ENCODE measurements around a stretch of chr9.

DNA sequence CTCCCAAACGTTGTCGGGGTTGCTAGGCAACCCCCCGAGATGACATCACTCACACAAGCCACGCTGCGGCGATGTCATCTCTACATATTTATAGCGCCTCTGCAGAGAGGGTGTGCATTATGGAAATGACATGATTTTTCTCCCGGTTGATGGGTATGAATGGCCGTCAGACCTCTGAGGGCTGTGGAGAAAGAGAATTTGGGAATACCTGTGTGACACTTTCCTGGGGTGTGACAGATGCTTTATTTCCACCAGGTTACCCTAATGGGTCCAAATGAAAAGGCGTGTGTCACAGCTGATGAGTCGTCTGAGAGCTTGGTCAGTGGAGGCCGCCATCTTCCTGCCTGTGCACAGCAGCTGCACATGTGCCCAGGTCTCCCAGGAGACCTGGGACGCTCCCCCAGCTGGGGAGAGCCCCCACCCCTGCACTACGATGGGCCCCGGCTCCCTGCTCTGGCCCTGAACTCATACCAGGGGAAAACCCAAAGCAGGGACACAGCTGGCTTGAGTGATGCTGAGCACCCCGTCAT lies 70.3 kb downstream of the WDR5 start:
- PRO-cap: no peak
- RAMPAGE, long total RNA, 4 experiments: no peak in any of the 4 experiments

GRCh38 chr9:134217378-134218160 lies 81.7 kb downstream of the WDR5 start:
- PRO-cap: no peak
- RAMPAGE, long total RNA, 4 experiments: no peak in any of the 4 experiments

- PRO-cap: no peak
- RAMPAGE, long total RNA, 4 experiments: no peak in any of the 4 experiments
Measured at GRCh38 chr9:134283952-134284815, 42.1 kb upstream of the RXRA start.

DNA sequence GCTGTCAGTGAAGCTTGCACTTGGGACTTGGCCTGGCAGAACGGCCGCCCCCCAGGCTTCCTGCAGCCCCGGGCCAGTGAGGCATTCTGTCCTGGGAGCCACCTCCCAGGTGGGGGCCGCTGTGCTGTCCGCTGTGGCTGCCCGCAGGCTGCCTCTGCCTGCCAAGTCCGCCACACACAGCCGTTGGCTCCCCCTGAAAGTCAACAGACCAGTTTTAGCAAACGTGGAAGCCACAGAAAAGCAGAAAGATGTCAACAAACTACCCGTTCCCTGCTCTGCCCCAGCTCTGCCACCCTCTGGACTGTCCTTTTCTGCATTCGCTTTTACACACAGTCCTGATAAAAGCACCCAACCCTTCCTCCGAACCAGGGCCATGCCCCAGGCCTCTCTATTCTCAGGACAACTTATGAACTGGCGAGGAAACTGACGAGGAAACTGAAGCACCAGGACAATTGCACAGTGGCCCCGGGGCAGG lies 39.6 kb upstream of the RXRA start:
- PRO-cap: no peak
- RAMPAGE, long total RNA, 4 experiments: no peak in any of the 4 experiments

GRCh38 chr9:134323247-134323461 lies 3.1 kb upstream of the RXRA start:
- PRO-cap: no peak
- RAMPAGE, long total RNA, 4 experiments: no peak in any of the 4 experiments

- PRO-cap: no peak
- RAMPAGE, long total RNA, 4 experiments: no peak in any of the 4 experiments
Measured at GRCh38 chr9:134333381-134333834, 7.2 kb downstream of the RXRA start.

- PRO-cap: bidirectional peak, plus-strand start at chr9:134343961, minus-strand start at chr9:134343807
- RAMPAGE, long total RNA, 4 experiments: no peak in any of the 4 experiments
Measured at GRCh38 chr9:134343562-134344154, 17.4 kb downstream of the RXRA start.

GRCh38 chr9:134353471-134353965 lies 27.3 kb downstream of the RXRA start:
- PRO-cap: no peak
- RAMPAGE, long total RNA, 4 experiments: no peak in any of the 4 experiments

DNA sequence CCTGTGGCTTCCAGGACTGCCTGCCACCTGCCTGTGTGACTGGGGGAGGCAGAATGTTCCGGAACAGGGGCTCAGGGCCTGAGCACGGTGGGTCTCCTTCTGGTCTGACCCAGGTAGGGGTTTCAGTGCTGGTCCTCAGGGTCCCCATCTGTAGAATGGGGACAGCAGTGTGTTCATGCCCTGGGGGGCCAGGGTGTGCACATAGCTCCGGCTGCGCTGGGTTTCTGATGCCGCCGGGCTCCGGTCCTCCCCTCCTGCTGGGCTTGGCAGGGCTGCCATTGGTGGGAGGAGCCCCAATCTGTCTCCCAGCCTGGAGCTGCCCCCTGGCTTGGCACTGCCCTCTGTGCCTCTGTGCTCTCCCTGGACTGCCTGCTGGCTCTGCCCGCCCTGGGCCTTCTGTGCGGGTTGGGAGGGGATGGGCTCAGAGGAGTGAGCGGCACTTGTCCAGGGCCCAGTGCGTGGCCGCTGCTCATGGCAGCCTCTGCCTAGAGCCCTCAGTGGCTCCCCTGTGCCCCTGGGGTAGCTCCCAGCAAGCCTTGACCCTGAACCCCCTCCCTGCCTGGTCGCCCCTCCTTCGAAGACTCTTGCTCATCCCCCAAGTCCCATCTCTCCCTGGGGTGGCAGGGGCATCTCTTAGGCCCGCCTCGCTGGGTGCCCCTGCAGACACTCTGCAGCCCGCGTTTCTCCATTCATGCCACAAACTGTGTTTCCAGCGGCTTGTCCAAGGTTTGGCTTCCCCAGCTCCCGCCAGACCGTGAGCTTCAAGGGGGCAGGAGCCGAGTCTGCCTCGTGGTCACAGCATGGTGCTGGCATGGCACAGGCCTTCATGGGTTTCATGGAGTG lies 35.7 kb downstream of the RXRA start:
- PRO-cap: no peak
- RAMPAGE, long total RNA, 4 experiments: no peak in any of the 4 experiments

GRCh38 chr9:134364353-134365185 lies 38.3 kb downstream of the RXRA start:
- PRO-cap: no peak
- RAMPAGE, long total RNA, 4 experiments: no peak in any of the 4 experiments

DNA sequence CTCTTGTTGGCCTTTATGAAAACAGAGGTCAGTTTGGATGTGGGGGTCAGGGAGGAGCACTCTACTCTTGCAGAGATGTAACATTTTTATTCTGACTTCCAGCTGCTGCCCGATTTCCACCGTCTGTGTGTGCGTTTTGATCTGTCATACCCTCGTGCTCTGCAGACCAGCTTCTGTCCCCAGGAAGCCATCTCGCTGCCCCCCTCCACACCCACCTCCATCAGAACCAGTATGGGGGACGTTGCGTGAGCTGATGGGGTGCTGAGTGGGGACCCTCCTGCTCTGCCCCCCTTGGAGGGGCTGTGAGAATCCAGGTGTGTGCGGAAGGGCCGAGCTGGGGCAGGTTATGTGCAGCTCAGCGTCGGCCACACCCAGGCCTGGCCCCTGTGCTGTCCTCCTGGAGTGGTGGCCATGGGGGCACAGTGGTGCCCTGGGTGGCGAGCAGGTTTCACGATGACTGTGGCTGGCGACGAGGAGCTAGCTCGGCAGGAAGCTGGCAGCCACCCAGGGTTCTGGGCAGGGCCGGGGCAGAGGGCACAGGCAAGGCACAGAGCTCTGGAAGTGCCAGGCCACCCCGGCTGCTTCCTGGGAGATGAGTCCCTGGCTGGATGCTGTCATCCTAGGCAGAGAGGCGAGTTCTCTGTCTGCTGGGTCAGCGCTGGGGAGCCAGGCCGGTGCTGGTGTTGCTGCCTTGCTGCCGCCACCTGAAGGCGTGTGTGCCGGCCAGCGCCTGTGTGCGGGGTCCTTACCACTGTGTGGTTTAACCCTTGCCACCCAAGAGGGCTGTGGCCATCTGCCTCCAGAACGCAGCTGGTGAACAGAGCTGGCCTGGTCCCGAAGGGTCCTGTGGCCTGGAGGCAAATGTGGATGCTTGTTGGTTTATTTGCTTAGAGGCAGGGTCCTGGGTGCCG lies 51.6 kb downstream of the RXRA start:
- PRO-cap: no peak
- RAMPAGE, long total RNA, 4 experiments: no peak in any of the 4 experiments

DNA sequence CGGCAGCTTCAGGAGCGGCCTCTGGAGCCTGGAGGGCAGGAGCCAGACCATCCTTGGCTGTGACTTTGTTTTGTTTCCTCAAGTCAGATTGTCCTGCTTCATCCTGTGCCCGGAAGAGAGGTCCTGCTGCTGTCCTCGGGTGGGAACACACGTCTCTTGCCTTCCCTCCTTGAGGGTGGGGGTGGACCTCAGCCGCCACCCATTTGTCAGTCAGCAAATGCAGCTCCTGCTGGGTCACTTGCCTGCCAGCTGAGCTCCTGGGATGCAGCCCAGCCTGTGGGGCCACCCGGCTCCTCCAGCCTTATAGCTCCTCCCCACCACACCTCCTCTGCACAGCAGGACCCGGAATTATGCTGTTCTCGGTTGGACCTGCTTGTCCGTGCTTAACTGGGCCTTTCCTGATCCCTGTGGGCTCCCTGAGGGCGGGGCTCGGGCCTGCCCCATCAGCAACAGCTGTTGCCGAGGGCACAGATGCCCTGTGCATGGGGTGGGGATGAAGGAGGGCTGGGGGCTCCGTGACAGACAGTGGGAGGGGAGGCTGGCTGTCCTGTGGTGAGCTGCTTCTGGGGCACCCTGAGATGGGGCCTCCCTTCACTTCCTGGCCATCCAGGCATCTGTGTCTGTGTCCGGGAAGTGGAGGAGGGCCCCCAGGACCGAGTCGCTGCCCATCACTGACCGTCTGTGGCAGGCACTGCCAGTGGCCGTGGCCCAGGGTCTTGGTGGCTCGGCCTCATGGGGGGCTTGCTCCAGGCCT lies 52.8 kb downstream of the RXRA start:
- PRO-cap: bidirectional peak, plus-strand start at position 333 of the sequence, minus-strand start at position 259 of the sequence
- RAMPAGE, long total RNA, 4 experiments: no peak in any of the 4 experiments

GRCh38 chr9:134380620-134381611 lies 54.7 kb downstream of the RXRA start:
- PRO-cap: no peak
- RAMPAGE, long total RNA, 4 experiments: no peak in any of the 4 experiments

DNA sequence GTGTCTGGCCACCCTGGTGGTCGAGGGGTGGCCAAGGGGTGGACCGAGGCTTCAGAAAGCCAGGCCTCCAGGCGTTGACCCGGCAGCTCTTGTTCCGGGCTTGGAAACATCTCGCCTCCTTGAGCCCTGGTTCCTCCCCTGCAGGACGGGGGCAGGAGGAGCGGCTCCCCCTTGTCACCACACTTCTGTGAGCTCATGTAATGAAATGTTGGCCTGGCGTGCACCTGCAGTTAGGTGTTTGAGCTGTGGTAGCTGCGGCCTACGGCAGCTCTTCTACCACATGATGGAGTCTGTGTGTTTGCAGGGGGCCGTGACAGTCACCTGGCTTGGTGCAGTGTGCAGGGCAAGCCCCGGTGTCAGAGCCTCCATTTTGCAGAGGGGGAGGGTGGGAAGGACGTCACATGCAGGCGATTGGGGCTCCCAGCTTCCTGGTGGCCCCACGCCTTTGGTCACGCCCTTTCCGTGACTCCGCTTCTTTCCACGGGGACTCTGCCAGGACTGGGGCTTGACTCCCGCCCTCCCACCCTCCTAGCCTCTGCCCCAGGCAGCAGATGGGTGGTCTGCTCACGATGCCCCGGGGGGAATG lies 65.6 kb downstream of the RXRA start:
- PRO-cap: no peak
- RAMPAGE, long total RNA, 4 experiments: no peak in any of the 4 experiments

DNA sequence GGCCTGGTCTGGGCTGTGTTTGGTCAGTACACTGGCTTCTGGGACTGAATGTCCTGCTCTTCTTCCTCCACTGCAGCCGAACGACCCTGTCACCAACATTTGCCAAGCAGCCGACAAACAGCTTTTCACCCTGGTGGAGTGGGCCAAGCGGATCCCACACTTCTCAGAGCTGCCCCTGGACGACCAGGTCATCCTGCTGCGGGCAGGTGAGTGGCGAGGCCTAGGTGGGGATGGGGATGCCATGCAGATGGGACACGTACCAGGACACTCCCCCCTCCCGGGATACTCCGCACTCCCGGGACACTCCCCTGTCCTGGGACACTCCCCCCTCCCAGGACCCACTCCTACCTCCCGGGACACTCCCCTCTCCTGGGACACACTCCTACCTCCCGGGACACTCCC lies 95.3 kb downstream of the RXRA start:
- PRO-cap: no peak
- RAMPAGE, long total RNA, 4 experiments: no peak in any of the 4 experiments

GRCh38 chr9:134458391-134458851 lies 132.2 kb downstream of the RXRA start:
- PRO-cap: no peak
- RAMPAGE, long total RNA, 4 experiments: no peak in any of the 4 experiments

DNA sequence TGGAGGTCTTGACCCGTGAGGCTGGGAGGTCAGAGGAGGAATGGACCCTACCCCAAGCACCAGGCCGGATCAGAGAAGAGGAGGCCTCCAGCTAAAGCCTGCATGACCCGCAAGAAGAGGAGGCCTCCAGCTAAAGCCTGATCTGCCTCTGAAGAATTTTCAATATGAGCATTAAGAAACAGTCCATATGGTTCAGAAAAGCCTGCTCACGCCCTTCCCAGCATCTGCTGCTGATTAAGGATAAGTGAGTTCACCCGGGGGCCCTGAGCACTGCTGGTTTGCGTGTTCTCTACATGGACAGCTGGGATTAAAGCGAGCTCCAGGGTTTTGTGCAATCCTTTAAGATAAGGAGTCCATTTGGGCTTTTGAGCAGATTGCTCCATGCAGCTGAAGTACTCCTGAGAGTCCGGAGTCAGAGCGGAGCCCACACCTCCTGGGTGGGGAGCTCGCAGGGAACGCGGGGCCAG lies 149.4 kb upstream of the COL5A1 start:
- PRO-cap: no peak
- RAMPAGE, long total RNA, 4 experiments: no peak in any of the 4 experiments

DNA sequence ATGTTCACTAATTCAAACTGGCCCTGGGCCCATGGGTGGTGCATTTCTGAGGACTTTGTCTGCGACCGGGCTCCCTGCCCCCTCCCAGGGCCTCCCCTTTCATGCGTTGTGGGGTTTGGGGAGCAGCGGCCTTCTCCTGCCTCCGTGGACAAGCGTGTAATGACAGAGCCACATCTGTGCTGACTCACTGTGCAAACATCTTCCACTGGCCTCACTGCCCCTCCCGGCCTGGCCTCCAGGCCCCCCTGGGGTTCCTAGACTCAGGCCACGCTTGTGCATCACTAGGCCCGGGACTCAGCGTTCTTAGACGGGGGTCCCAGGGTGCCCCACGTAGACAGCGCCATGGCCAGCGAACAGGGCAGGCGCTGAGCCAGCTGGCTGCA lies 49.2 kb upstream of the COL5A1 start:
- PRO-cap: no peak
- RAMPAGE, long total RNA, 4 experiments: no peak in any of the 4 experiments

DNA sequence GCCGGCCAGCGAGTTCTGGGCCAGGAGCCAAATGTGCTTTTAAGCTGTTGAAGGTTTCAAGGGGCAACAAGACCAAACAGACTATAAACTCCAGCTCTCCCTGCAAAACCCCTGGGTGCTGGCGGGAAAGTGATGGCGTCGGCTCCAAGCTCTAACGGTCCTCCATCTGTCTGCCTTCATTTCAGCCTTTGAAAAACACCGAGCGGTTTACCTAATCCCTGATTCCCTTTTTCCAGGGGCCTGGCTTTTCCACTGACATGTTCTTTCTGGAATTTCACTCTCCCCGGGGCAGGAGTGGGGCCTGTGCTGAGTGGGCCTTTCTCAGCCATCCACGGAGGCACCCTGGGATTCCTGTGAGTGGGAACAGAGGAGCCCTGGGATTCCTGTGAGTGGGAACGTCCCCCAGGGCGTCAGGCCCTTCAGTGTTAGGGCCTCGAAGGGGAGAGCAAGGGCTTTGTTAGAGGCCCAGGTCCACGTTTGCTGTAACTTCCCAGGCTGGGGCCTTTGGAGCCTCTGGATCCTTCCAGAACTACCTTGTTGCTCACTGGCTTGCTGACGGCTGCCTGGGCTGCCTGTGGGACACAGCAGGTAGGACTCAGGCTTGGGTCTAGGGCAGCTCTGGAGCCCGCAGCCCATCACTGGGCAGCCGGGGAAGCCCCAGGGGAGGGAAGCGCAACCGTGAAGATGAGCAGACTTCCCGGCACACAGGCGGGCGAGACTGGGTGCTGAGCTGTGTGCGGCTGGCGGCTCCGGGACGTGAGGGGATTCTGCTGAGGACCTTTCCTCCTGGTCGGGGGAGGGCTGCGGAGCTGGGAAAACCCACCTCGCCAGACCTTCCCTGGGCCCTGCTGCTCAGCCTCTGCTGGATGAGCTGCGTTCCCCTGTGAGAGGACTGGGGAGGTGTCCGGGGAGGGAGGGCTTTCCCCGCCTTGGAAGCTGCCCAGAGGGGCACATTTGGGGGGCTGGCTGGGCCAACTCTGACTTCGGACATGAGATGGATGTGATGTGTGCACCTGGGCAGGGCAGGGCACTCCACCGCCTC lies 65.9 kb downstream of the COL5A1 start:
- PRO-cap: bidirectional peak, plus-strand start at position 114 of the sequence, minus-strand start outside the sequence
- RAMPAGE, long total RNA, 4 experiments: no peak in any of the 4 experiments

DNA sequence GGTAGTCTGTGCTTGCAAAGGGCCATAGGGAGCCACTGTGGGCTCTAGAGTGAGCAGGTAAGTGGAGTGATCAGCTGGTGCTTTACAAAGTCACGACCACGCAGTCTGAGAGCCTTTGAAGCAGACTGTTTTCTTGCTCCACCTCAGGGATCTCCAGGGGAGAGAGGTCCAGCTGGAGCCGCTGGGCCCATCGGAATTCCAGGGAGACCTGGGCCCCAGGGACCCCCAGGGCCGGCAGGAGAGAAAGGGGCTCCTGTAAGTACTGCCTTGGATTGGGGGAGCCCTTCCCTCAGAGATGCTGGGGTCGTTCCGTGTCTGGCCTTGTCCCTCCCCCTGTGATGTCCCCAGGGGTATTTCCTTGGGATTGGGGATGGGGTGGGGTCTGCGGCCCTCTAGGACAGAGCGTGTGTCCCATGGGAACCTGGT lies 74.6 kb upstream of the FCN2 start:
- PRO-cap: no peak
- RAMPAGE, long total RNA, 4 experiments: no peak in any of the 4 experiments